Measurements from ENCODE around the gene ADAMTS15.

GRCh38 chr11:128721301-128721865 is 27.5 kb downstream of the FLI1 start:
- PRO-cap = no peak

- PRO-cap = no peak
Measured at GRCh38 chr11:128728863-128729645, 35.2 kb downstream of the FLI1 start.

DNA sequence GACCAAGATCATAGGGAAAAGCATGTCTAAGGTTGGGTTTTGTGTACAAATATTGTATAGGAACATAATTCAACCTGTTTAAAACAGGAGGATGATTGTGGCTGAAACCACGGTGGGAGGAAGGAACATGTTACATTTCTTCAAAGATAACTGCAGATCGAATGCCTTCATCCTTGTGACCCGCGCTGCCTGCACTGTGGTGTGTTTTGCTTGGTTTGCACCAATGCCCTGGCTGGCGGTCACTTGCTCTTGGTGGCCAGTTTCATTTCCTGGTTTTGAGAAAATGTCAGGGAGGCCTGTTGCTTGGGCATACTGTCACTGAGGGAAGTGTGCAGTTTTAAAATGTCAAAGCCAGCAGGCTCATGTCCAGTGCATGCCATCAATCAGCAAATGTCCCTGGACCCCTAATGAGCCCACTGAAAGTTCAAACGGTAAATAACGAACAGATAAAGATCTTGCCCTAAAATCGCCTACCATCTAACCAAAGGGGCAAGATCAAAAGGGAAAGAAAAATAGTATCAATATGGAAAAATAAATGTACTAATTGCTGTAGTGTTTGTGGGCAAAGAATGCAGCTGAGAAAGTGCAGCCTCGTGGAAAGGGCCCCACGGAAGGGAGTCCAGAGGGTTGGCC is 40.6 kb downstream of the FLI1 start:
- PRO-cap = no peak

DNA sequence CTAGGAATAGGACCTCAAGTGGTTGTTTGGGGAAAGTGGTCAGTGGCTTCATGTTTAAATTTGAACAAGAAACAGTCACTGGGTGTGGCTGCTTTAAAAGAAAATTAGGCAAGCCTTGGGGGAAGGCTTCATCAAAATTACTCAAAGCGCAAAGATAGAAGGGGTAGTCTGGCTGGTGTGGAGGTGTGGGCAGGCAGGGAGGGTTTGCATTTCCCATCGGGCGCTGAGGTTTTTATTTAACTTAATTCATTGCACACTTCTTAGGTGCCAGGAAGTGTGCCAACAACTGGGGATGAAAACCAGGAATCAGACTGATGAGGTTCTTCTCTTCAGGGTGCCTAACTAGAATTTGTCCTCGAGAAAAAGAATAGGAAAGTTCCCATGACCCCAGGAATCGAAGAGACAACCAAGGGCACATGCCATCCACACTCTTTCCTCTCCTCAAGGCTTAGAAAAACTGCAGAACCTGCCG is 52.1 kb downstream of the FLI1 start:
- PRO-cap = no peak

- PRO-cap = no peak
Measured at GRCh38 chr11:128893411-128894215, 2.5 kb downstream of the KCNJ5 start.

- PRO-cap = no peak
Measured at GRCh38 chr11:128906259-128906748, 15.1 kb downstream of the KCNJ5 start.

- PRO-cap = no peak
Measured at GRCh38 chr11:129311601-129311994, 64.0 kb upstream of the BARX2 start.

DNA sequence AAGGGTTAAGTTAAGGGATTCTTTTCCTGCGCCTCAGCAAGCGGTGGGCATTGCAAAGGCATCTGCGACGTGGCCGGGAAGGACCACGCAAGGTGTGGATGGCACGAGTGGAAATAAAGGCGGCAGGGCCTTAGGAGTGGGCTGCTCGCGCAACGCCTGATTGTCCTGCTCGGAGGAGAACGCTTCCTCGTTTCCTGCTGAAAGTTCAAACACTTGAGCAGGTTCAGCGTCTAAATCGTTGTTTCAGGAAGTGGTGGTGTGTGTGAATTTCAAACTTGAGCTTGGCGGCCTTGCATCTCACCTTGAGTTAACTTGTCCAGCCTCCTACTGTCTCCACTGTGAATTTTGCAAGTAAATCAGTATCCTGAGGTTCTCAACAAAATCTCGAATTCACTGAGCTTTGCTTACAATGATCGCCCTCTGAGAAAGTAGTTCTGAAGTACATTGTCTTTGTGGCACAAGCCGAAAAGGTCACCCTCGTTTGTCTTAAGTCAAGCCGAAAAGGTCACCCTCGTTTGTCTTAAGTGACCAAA is 729 bp downstream of the BARX2 start:
- PRO-cap = no peak

GRCh38 chr11:129625856-129626427 is 189.7 kb upstream of the TMEM45B start:
- PRO-cap = no peak

DNA sequence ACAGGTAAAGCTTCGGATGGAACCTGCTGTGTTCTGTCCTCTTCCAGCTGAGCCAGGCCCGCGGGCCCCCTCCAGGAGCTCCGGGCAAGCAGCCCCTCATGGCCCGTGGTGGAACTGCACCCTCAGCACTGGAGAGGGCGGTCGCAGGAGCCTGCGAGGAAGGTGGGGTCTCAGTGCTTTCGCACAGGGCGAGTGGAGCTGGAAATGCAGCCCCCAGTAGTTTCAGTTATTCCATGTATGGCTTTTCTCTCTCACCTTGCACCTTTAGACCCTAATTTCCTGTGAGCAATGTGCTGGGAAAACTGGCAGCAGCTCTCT is 120.1 kb upstream of the TMEM45B start:
- PRO-cap = no peak

DNA sequence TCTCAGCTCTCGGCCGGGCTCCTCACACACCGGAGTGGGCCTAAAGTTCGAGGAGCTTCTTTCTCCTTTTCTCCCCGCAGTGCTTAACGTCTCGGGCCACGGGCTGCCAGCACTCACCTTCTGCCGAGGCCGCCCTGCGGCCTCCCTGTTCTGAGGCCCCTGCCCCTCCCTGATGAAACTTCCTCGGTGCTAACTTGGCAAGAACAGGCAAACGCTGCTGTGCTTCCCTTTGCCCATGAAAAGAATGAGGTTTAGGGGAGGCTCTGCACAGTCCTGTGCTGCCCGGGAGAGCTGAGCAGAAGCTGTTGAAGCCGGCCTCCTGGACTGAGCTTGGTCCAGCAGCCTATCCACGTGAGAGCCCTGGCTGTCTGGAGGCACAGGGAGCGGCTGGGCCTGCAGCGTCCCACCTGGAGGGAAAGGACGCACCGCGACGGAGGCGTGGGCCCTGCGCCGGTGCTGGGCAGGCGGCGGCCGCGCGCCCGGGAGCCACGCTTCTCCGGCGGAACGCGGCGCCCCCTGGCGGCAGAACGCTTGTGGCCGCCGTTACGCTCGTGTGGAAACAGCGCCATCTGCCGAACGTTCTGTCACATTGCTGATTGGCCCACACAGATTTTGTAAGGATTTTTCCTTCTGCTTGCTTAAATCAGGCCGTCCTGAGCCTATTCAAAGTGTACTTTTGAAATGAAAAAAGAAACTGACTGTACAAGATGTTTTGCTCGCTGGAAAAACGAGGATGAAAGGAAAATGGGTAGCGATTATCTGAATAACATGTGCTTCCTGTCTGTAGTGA is 65.0 kb upstream of the TMEM45B start:
- PRO-cap = no peak

- PRO-cap = no peak
Measured at GRCh38 chr11:129824823-129825927, 9.5 kb downstream of the TMEM45B start.

DNA sequence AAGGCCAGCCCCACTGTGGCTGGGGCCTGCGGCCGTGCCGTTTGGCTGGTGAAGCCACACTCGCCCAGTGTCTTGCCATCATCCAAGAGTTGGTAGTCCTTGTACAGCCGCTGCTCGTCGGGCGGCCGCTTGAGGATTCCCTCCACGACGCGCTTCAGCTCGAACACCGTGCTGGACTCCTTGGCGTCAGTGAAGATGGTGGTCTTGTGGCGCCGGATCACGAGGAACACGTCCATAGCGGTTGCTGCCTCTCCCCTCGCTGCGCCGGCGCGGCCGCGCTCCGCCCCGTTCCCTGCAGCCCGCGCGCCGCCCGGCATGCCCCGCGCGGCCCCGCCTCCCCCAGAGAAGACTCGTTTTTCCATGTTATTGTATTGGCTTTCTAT is 30.3 kb upstream of the PRDM10 start:
- PRO-cap = no peak

- PRO-cap = no peak
Measured at GRCh38 chr11:130061938-130062359, 7.7 kb upstream of the APLP2 start.

DNA sequence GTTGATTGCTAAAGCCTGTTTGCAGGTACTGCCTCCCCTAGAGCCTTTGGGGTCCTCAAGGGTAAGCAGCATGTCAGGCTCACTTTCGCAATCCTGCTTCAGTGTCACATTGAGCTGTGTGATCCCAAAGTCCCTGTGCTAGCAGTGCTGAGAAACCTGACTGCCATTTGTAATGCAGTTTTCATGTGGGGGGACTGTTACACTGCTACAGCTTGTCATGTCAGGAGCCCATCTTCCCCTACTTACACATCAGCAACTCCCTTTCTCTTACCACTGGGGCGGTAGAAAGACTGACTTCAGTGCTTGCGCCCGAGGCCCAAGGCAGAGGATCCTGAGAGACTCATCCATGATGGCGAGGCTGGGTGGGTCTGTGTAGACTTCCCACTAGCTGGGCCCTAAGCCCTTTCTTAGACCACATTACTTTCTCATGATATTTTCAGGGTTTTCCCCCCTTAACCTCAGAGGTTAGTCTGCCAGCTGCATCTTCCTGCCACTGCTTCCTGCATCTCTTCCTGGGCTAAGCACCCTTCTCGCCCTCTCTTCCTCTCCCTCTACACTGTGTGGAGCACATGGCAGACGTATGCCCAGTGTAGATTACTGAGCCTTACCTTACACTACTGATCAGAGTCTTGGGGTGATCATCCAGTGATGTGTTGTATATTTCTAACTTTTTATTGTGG is 40.7 kb upstream of the ST14 start:
- PRO-cap = no peak

- PRO-cap = no peak
Measured at GRCh38 chr11:130390395-130390892, 38.0 kb downstream of the ADAMTS8 start.

GRCh38 chr11:130421393-130421823 is 7.0 kb downstream of the ADAMTS8 start:
- PRO-cap = bidirectional peak, plus-strand start at chr11:130421626, minus-strand start at chr11:130421596

DNA sequence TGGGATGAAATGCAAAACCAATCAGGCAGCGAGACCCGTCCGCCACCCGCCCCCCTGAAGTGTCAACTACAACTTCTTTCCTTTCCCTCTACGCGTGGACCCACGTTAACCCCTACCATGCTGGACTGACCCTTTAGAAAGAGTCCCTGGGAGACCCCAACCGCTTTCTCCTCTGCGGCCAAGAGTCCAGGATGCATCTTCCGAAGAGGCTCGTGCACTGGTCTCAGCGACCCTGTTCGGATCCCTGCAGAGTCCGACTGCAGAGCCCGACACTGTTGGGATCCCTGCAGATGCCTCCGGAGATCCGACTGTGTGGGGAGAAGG is 311 bp upstream of the ADAMTS8 start:
- PRO-cap = no peak

DNA sequence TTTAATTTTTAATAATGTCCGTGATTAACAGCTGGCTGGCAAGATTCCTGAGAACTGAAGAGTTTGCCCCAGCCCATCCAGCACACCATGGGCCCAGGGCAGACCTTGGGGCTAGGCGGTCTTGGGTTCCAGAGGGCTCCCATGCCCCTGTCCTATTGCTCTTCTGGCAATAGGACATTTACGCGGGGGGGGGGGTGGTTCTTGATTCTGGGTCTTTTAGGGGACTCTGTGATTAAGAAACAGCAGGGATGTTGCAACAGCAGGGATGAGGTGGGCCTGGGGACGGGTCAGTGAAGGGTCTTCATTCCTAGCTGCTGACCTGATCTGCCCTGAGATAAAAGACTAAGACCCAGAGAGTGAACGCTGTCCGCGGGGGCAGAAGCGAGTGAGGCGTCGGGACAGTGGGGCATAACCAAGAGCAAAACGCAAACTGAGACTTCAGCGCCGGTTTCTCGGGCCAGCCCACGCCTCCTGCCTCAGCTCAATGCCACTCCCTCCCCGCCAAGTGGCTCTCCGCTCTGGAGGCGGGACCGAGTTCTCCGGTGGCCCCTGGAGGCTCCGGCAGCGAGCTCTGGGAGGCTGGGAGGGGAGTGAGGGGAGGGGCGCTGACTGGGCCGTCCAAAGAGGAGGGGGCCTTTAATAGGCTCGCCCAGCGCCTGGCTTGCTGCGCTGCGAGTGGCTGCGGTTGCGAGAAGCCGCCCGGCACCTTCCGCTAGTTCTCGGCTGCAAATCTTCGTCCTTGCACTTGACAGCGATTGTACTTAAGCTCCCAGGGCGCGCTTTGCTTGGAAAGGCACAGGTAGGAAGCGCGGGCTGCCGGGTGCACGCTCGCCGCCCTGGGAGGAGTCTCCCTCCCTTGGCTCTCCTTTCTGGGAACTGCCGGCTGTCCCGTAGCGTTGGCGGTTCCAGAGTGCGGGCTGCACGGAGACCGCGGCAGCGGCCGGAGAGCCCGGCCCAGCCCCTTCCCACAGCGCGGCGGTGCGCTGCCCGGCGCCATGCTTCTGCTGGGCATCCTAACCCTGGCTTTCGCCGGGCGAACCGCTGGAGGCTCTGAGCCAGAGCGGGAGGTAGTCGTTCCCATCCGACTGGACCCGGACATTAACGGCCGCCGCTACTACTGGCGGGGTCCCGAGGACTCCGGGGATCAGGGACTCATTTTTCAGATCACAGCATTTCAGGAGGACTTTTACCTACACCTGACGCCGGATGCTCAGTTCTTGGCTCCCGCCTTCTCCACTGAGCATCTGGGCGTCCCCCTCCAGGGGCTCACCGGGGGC is at the start of gene ADAMTS15:
Gene ADAMTS15, plus strand, starts transcription at position 667 of the 1,277 bp plus-strand sequence.
- PRO-cap = bidirectional peak, plus-strand start at position 667 of the sequence, minus-strand start at position 413 of the sequence

GRCh38 chr11:130634808-130635464 is 186.5 kb downstream of the ADAMTS15 start:
- PRO-cap = no peak